ENCODE measurements around a stretch of chr4.

GRCh38 chr4:76308459-76309040 is 2.0 kb downstream of the STBD1 start:
- PRO-cap: no peak

- PRO-cap: no peak
Observed at GRCh38 chr4:76435441-76436417, 700 bp downstream of the SHROOM3 start.

GRCh38 chr4:76494895-76495637 is 60.0 kb downstream of the SHROOM3 start:
- PRO-cap: no peak

GRCh38 chr4:76621003-76621534 is 186.0 kb downstream of the SHROOM3 start:
- PRO-cap: no peak

- PRO-cap: no peak
Observed at GRCh38 chr4:76706550-76706894, 191.4 kb downstream of the SOWAHB start.

DNA sequence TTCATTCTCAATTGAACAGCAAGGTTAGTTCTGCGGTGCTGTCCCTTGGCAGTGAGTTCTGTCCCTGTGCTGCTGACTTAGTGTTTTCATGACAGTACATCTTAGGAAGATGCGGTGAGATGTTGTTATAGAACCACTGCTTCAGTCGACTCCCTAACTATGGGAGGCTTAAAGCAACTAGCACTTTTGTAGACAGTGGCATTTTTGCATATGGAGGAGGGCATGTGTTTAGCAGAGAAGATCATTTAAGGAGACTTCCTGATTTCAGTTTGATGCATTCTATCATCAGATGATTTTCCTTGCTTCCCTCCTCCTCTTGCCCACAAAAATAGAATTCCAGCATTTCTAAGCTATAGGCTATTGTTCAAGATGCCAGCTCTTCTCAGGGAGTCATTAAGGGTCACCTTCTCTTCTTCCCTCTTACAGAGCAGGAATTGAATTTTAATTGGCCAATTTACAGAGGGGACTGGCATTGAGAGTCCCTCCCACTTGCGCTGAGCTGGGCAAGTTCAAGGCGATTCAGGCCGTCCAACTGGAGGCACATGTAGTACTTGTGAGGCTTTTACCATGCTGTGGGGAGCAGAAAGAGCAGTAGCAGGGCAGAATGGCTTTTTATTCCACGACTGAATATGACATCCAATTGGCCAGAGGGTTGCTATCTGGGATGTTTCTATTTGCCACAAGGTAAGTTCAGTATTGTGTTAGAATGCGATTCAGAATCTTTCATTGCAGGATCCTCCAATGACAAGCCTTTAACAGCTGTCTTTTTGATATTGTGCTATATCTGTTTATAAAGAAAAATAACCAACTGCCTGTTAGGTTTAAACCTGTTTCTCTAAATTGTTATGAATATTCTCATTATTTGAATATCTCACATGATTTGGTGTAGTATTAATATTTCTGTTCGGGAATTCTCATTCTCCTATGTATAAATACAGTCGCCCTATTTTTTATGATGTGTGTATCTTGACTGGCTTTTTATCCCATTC is 181.9 kb downstream of the SOWAHB start:
- PRO-cap: no peak

GRCh38 chr4:76753099-76753608 is 144.8 kb downstream of the SOWAHB start:
- PRO-cap: bidirectional peak, plus-strand start at chr4:76753451, minus-strand start at chr4:76753329

- PRO-cap: no peak
Observed at GRCh38 chr4:76802267-76803192, 95.4 kb downstream of the SOWAHB start.

DNA sequence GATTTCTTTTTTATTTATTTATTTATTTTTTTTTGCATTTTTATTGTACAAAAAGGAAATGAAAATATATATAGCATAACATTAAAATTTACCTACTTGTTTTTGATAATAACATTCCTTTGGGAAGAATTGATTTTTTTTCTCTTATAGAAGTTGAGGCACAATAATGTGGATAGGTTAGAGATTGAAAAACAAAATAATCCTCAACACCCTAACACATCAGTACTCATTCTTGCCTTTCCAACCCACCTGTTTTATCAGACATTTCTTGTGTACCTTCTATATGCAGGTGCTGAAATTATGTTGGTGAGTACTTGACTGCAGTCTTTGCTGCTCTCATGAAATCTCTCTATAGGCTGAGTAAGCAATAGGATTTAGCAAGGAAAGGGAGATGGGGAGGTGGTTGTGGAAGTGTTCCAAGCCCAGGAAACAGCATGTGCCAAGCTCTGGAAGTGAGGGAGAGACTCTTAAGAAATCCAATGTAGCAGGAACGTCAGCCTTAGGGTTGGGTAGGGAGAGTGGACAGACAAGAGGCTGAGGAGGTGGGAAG is 5.5 kb downstream of the SEPTIN11 start:
- PRO-cap: no peak

DNA sequence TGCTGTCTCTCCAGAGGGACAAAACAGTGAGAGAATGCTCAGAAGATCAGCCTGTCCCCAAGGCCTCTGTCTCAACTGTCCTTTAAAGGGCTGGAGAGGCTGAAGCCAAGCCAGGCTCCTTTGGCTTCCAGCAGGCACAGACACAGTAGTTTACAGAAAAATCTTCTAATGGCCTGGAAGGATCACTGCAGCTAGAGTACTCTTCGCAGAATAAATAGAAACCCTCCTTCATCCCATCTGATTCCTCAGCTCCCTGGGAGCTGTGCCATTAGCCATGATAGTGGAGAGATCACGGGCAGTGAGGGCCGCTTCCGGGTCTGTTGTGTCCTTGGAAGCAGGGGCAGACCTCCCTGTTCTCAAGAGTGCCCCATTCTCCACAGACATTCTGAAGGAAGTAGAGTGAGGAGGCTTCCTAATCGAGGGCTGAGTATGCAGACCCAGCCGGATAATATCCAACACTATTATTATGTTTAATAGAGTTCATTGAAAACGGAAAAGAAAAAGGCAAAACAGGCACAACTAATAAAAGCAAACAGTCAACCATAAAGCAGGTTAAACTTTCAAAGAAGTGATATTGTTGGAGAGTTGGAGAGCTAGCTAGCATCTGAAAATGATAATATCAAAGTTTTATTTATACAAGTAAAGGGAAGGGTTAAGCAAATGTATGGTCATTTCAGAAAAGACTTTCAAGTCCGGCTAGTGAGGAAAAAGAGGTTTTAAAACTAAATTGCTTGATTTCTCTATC is 62.9 kb downstream of the CCNI start:
- PRO-cap: no peak

DNA sequence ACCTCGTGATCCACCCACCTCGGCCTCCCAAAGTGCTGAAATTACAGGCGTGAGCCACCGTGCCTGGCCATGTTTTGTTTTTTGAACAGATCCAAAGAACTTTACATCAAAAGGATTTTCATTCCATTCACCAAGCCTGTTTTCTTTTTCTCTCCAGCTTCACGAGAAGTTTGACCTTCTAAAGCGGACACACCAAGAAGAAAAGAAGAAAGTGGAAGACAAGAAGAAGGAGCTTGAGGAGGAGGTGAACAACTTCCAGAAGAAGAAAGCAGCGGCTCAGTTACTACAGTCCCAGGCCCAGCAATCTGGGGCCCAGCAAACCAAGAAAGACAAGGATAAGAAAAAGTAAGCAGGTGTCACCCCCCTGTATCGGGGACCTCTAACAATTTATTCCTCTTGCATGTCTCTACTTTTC is 45.2 kb downstream of the CCNI start:
- PRO-cap: no peak

GRCh38 chr4:77037314-77037943 is 38.4 kb downstream of the CCNI start:
- PRO-cap: no peak

- PRO-cap: no peak
Observed at GRCh38 chr4:77069690-77070208, 6.0 kb downstream of the CCNI start.

GRCh38 chr4:77074329-77074648 is 1.5 kb downstream of the CCNI start:
- PRO-cap: no peak

DNA sequence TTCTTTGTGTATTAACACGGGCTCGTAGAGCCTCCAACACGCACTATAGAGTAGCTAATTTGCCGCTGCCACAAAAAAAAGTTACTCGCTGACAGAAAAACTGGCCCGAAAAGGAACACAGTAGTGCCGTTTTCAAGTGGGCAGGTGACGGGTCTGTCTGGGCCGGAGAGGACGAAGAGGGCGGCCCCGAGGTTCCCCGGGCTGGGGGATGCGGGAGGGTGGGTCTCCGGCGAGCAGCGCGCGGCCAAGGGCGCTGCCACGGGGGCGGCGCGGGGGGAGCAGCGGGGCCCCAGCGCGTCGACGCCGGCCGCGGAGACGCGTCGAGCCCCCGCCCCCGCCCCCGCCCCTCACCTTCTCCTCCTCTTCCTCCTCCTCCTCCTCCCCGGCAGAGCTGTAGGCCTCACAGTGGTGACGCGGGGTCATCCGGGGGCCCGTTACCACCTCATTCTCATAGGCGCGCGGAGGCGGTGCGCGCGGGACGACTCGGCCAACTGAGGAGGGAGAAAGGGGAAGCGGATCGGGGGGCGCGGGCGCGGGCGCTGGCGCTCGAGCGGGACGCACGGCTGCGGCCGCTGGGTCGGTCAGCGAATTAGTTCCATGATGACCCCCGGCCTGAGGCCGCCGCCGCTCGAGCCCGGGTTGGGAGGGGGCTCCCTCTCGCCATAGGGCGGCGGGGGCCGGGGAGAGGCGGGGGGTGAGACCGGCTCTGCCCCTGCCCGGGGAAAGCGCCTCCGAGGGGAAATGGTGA is 494 bp downstream of the CCNI start:
- PRO-cap: unidirectional peak, plus-strand start at position 123 of the sequence; bidirectional peak, plus-strand start at position 451 of the sequence, minus-strand start at position 220 of the sequence

DNA sequence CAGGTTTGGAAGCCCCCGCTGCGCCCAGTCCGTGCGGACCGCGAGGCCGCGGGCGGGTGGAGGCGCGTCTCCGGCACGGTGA is 263 bp downstream of the CCNG2 start:
- PRO-cap: no peak

- PRO-cap: no peak
Observed at GRCh38 chr4:77710937-77711674, 105.5 kb downstream of the CXCL13 start.

DNA sequence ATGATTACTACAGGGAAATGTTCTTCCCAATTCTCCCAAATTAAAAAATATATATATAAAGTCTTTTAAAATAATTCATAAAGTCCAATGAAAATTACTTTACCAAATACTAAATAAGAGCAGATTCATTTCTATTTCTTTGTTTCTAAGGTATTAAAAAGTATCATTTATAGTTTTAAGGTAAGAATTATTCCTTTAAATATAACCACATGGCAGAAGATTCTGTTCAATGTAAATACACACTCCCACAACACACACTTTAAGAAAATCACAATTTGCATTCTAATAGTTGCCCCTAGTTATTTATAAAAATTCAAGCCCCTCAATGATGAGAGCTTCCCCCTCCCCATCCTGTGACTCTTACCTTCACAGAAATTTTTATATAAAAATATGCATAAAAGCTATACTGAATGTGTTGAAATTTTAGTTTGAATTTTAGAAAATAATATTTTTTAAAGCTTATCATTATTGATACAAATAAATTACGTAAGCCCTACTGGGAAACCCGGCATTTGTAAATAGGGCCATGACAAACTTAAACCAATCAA is 2.9 kb downstream of the CNOT6L start:
- PRO-cap: no peak

- PRO-cap: no peak
Observed at GRCh38 chr4:77900539-77900935, 37.9 kb downstream of the MRPL1 start.

DNA sequence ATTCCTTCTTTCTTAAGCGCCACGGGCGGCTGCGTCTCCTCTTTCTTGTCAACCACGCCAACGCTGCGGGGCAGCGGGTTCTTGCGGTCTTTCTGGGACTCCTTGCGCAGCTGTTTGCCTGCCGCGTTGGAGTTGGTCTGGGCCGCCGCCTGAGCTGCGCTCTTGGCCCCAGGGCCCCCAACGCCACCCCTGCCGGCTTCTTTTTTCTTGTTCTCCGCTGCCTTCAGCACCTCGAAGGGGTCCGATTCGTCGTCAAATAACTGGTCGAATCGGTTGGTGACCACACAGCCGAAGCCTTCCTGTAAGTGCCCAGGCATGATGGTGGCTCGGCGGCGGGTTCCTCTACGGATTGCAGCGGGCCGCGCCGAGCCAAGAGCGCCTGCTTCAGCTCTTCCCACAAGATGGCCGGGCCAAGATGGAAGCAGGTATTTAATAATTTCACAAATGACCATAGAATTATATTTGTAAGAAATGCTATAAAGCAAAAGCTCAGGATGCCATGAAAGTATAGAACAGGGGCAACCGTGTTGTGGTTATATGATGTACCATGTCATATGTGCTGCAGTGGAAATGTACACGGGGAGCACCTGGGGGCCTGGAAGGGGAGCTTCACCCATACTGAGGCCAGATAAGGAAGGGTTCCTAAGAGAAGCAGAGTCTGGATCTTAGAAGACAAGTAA is 124.7 kb downstream of the FRAS1 start:
- PRO-cap: no peak